Anterior vena cava (tissue), 1 donor: ENCODE results near the gene BRI3BP.

DNA sequence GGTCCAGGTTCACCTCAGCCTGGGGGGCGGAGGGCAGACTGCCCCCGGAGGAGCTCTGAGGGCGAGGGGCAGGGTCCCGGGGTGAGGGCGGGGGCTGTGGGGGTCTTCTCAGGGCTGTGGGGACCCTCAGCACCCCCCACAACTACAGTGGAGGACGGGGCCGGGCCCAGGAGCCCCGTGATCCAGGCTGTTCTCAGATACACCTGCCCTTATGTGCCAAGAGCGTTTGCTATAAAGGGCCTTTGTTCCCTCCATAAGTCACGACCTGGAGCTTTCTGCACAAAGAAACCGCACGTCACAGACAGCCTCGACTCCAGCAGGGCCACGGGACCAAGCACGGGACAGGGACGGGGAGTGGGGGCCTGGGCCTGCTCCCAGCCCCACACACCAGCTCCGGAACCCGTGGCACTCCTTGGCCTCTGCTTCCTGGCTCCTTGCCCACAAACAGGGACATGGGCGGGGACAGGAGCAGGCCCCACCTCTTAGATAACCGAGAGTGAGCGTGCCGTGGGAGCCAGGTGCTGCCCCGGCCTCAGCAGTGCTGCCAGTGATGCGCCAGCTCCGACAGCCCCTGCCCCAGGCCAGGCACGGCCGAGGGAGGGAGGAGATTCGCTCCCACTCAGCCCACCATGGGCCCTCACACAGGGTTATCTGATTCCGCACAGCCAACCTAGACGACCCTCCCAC, 101.9 kb downstream of the RFLNA start:
- PRO-cap = no peak

GRCh38 chr12:124456633-124457830, 110.4 kb downstream of the NCOR2 start:
- PRO-cap = unidirectional peak, plus-strand start at chr12:124457331; unidirectional peak, minus-strand start at chr12:124457501

GRCh38 chr12:124495467-124496103, 71.8 kb downstream of the NCOR2 start:
- PRO-cap = no peak

GRCh38 chr12:124505994-124506991, 61.1 kb downstream of the NCOR2 start:
- PRO-cap = no peak

DNA sequence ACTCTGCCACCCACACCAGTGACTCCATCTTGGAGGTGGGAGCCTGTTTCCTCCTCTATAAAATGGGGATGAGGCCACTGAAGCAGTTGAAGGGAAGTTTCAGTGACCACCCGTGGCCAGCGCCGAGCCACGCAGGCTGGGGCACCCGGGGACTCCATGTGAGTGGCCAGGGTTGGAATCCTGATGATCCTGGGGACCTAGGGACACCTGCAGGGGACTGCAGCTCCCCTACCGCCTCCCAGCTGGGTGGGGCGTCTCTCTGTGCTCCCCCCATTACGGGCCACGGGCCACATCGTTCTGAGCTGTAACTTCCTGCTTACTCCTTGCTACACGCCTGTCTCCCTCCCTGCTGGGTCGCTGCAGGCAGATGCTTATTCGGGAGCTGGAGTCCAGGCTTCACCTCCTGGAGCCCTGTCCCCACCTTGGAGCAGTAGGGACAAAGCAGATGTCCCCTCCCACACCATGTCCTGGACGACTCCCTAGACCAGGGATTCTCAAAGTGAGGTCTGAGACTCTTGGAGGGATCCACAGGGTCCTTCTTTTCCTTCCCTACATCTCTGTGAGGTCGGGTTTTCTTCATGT, 85.8 kb upstream of the NCOR2 start:
- PRO-cap = no peak

- PRO-cap = unidirectional peak, minus-strand start at chr12:124713145; bidirectional peak, plus-strand start at chr12:124713903, minus-strand start at chr12:124713778
Measured at GRCh38 chr12:124713017-124714240, 146.0 kb upstream of the NCOR2 start.

DNA sequence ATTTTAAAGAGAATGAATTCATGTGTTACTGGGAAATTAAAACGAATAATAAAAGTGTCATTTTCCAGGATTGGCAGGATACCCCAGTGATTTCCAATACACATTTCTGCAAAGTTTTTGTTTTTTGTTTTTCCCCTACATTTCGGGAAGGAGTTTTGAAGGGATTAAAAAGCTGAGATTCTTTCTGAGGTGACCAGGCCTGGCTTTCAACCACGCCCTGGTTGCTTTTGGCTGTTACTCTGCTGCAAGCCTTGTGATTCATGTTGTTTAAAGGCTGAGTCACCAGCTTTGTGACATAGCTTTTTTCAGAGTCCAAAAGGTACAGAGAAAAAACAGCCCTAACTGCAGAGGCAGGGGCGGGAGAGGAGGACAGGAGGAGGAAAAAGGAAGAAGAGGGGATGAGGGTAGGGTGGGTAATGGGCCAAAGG, 1.8 kb upstream of the UBC start:
- PRO-cap = bidirectional peak, plus-strand start at position 353 of the sequence, minus-strand start at position 208 of the sequence

DNA sequence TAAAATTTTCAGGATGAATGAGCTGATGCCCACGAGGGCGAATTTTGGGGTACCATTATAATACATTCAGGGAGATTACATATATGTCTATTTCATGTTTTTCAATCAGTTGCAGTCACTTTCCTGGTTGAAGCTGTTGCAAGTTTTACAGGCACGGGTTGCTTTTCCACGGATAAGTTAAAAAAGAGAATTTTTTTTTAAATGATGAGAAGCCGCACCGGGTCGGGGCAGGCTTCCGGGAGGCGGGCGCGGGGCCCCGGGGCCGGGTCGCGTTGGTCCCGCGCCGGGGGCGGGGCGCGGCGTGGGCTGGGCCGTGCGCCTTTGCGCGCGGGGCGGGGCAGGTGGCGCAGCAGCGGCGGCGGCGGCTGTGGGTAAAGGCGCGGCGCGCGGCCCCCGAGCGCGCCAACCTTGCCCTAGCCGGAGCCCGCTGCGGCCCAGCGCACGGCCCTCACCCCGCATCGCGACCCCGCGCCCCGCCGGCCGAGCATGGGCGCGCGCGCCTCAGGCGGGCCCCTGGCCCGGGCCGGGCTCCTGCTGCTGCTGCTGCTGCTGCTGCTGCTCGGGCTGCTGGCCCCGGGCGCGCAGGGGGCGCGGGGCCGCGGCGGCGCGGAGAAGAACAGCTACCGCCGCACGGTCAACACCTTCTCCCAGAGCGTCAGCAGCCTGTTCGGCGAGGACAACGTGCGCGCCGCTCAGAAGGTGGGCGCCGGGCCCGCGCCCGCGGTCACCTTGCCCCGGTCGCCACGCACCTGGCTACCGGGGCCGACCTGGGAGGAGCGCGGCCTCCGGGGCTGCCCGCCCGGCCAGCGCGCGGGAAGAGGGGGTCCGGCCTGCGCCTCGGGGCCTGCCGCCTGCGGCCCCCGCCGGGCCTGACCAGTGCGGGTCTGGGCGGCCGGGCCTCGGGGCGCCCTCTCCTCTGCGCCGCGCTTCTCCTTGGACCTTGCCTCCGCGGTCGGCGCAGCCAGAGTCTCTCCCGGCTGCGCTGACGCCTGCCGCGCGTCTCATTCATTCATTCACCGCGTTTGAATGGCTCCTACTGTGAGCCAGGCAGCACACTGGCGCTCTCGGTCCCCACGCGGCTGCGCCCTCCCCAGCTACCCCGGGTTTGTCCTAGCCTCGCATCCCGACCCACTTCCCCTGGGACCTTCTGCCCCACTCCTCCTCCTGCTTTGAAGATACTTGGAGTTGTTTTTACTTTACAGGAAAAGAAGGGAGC, at the start of gene BRI3BP:
TSS of gene BRI3BP (plus strand) at position 341 of the 1,216 bp plus-strand sequence.
- PRO-cap = unidirectional peak, plus-strand start at position 352 of the sequence; unidirectional peak, plus-strand start at position 374 of the sequence

GRCh38 chr12:125079670-125080408, 14.6 kb downstream of the AACS start:
- PRO-cap = bidirectional peak, plus-strand start at chr12:125080190, minus-strand start at chr12:125080131

GRCh38 chr12:125149655-125150407, 36.4 kb upstream of the TMEM132B start:
- PRO-cap = no peak

GRCh38 chr12:125280519-125280855, 94.3 kb downstream of the TMEM132B start:
- PRO-cap = no peak

DNA sequence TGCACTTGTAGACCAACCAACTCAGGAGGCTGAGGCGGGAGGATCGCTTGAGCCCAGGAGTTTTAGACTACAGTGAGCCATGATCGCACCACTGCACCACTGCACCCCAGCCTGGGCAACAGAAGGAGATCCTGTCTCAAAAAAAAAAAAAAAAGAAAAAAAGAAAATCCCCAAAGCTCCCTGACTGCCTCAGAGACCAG, 503.2 kb downstream of the TMEM132B start:
- PRO-cap = no peak

- PRO-cap = no peak
Measured at GRCh38 chr12:126736822-126737240, 1530.1 kb upstream of the TMEM132C start.

DNA sequence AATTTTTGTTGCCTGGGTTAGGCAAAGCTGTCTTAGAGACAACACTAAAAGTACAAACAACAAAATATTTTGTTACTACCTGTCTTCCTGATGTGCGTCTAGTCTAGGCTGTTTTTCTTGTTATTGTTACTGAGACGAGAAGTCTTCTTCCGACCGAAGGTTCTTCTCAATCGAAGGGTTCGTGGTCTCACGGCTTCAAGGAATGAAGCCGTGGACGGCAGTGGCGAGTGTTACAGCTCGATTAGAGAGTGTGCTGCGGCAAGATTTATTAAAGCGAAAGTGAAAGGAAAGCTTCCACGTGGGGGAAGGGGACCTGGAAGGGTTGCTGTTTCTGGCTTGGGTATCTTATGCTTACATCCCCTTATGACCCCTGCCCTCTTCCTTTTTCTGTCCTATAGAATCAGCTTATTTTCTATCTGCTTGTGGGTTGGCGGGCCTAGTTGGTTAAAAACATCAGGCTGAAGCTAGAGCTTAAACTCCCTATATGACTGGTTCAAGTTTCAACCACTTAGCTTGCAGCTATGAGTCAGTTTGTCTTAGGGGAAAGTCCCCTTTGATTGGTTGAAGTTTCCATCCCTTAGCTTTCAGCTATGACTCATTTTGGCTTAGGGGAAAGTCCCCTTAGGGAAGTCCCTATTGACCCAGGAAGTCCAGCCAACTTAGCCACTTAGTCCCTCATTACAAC, 1494.8 kb upstream of the TMEM132C start:
- PRO-cap = no peak

DNA sequence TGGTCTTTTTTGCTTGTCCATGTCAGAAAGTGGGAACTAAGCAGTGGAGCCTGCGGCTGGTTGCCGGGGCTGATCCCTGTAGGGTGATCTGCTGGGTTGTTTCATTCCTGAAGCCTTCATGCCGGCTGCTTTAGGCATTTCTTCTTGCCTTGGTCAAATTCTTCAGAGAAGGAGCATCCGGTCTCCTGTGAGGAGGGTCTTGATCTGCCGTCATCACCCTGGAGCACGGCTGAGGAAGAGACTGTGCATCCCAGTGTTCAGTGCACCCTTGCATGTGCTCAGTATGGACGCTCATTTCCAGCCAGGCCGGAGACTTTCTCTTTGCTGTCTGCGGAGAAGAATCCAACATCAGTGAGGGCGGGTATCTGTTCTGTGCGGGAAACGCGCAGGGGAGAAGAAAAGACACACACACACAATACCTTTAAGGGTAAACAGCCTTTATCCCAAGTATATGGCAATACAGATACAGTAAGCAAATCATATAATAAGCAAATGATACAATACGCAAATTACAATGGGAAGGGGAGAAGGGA, 1367.0 kb upstream of the TMEM132C start:
- PRO-cap = no peak

- PRO-cap = no peak
Measured at GRCh38 chr12:127059990-127061017, 1206.7 kb upstream of the TMEM132C start.

DNA sequence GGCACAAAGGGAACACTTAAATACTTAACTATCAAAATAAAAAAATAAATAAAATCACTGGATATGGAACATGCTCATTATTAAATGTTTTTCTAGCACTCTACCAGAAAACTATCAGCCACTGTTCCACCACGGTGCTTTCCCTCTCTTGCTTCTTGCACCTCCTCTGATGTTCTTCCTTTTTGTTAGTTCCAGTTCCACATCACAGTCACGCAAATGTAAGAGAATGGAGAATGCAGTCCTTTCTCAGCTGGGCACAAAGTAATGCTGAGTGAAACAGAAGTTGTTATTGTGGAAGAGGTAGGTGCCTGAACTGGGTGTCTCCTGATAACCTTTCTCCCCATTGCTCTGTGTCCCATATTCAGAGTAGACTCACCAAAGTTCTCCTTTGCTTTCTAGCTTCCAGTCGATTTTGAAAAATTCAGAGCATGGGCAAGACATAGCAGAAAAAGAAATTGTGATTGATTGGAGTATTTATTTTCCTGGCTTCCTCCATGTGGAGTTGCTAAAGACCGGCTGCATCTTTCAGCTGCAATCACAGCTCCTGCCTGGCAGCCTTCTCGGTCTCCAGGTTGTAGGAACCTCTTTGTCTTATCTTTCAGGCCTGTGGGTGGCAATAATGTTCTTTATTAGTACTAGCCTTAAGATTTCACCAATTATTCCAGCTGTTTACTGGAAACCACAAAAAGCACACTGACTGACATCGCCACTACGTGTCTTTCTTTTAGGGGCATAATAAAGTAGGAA, 1116.8 kb upstream of the TMEM132C start:
- PRO-cap = no peak

DNA sequence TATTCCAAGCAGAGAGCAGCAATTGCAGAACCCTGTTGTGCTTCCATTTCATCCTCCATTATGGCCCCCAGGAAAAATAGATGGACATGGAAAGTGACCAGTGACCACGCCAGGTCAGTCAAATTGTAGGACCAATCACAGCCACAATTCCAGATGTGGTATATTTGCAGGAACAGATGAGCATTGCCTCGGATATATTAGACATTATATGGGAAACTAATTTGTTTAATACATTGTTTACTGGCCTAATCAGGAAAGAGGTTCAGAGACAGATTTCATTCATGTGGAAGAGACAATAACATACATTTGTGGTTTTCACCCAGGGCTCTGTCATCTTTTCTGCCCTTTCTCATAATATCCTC, 664.3 kb upstream of the TMEM132C start:
- PRO-cap = no peak

GRCh38 chr12:127943720-127944049, 323.3 kb upstream of the TMEM132C start:
- PRO-cap = no peak

DNA sequence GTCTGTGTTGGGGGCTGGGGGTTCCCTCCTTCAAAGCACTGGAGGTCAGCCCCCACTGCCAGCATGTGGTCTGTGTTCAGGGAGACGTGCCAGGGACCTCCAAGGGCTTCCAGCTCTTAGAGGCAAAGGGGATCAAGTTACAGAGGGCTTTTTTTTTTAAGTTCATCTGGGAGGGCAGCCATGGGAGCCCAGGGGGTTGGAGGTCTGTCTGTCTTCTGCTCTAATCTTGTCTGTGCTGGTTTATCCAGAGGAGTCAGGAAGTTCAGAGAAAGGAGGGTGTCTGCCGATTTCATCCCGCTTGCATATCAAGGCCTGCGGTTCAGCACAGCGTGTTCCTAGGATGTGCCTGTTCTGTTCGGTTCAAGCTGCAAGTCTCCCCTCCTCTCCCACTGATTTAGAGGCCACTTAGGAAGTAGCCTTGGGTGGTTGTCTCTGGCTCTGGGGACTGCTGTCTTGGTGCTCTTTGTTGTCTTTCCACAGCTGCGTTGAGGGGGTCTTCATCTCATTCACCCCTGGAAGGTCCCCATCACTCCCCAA, 72.2 kb downstream of the TMEM132C start:
- PRO-cap = no peak